SP-49 (cell line): ENCODE results near the genes TEX10 and OR13C2.

- PRO-cap, result bidirectional peak, plus-strand start at chr9:99820116, minus-strand start at chr9:99819918; unidirectional peak, plus-strand start at chr9:99820318
Measured at GRCh38 chr9:99819801-99820430, 1.8 kb upstream of the NR4A3 start.

DNA sequence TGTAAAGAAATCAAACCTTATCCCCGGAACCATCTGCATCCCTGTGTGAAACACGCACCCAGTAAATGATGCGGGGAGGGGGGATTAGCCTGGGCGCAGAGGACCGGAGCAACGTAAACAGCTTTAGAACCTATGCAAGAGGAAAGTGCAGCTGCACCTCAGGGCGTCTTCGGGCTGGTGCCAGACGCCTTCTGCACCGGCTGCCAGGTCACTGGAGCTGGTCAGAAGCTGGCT is 593 bp upstream of the NR4A3 start:
- PRO-cap, result no peak

DNA sequence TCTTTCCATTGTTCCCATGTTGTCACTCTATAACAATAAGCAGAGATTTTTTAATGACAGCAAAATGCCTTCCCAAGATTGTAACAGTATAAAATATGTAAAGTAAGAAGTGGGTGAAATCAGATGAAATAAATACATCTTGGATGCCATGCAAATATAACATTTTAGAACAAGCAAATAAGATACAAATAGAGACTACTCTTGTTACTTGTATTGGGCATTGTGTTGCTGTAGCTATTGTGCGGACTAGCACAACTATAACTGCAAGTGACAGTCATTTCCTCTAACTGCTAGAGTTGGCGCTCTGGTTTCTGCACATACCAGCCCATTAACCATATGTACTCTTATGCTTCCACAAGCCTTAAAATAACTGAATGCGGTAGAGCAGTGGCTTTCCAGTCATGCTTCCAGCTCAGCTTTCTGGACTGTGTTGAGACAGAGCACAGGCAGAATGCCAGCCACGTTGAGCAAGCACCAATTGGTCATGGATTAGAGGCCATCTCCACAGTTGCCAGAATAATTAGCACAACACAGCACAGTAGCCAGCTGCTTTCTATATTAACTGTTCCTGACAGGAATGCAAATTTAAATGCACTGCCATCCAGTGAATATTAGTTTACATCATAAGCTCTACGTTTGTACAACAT is 12.1 kb downstream of the INVS start:
- PRO-cap, result no peak

DNA sequence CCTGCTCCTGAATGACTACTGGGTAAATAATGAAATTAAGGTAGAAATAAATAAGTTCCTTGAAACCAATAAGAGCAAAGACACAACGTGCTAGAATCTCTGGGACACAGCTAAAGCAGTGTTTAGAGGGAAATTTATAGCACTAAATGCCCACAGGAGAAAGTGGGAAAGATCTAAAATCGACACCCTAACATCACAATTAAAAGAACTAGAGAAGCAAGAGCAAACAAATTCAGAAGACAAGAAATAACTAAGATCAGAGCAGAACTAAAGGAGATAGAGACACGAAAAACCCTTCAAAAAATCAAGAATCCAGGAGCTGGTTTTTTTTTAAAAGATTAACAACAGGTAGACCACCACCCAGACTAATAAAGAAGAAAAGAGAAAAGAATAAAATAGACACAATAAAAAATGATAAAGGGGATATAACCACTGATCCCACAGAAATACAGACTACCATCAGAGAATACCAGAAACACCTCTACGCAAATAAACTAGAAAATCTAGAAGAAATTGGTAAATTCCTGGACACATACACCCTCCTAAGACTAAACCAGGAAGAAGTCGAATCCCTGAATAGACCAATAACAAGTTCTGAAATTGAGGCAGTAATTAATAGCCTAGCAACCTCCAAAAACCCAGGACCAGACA is 81.1 kb downstream of the INVS start:
- PRO-cap, result no peak

GRCh38 chr9:100352743-100353225 is at the start of gene TEX10:
Gene TEX10, minus strand, starts transcription at chr9:100352942.
- PRO-cap, result bidirectional peak, plus-strand start at chr9:100353071, minus-strand start at chr9:100352893

GRCh38 chr9:100426235-100426791 is 630 bp upstream of the MSANTD3 start:
- PRO-cap, result no peak

DNA sequence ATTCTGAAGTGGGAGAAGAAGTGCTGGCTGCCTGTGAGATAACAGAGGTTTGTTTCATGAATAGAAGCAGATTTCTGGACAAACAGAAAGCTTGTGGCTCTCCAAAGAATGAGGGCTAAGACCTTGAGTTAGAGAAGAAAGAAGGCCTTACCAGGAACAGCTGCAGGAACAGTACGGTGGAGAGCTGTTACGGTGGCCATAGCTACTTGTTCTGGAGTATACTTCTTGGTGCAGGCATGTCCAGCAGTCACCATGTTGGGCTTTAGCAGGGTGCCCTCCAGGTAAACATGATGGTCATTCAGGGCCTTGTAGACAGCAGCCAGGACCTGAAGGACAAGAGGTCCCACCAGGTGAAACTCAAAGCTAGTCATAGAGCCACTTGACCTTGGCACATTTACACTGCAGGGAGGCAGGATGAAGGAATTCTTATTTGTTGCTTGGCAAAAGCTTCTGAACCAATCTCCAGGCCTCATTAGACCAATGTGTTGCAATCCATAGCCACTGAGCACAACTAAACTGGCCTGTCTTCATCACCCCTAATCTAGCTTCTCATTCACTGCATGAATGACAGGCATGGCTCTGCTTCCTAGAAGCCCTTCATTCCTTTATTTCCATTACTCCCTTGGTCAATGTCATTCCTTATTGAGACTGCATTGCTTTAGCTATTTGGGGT is 10.1 kb downstream of the ALDOB start:
- PRO-cap, result no peak

DNA sequence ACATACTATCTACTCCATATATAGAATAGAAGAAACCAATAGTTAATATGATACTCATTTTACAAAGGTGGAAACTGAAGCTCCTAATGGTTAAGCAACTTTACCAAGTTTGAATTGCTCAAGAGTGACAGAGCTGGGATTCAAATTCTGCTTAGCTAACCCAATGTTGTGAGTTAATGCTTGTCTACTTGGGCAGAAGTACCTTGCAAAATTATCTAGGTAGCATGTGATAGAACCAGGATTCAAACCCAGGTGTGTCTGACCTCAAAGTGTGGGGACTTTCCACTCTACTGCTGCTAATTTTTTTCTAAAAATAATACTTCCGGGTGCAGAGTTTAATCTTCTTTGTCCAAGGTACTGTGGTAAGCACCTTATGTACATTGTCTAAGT is 7.7 kb downstream of the ALDOB start:
- PRO-cap, result no peak

- PRO-cap, result no peak
Measured at GRCh38 chr9:101443936-101444310, 8.3 kb upstream of the ALDOB start.

DNA sequence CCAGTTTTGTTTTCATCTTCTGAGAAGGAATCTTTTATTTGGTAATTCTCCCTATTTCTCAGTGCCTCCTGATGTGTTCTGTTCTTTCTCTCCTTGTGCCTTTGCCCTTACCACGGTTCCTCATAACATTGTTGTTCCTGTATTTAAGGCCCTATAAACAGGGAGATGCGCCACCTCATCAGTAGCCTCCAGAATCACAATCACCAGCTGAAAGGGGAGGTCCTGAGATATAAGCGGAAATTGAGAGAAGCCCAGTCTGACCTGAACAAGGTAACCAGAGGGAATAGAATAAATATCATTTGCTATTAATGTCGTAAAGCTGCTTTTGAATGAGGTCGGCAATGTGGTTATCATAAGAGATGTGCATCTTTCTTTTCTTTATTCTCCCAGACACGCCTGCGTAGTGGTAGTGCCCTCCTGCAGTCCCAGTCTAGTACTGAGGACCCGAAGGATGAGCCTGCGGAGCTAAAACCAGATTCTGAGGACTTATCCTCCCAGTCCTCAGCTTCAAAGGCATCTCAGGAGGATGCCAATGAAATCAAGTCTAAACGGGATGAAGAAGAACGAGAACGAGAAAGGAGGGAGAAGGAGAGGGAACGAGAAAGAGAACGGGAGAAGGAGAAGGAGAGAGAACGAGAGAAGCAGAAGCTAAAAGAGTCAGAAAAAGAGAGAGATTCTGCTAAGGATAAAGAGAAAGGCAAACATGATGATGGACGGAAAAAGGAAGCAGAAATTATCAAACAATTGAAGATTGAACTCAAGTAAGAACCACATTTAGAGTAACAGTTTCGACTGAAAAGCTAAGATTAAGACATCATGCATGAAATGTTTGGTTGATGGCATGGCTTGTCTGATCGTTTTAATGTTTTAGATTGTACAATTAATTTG is 18.6 kb downstream of the RNF20 start:
- PRO-cap, result no peak

DNA sequence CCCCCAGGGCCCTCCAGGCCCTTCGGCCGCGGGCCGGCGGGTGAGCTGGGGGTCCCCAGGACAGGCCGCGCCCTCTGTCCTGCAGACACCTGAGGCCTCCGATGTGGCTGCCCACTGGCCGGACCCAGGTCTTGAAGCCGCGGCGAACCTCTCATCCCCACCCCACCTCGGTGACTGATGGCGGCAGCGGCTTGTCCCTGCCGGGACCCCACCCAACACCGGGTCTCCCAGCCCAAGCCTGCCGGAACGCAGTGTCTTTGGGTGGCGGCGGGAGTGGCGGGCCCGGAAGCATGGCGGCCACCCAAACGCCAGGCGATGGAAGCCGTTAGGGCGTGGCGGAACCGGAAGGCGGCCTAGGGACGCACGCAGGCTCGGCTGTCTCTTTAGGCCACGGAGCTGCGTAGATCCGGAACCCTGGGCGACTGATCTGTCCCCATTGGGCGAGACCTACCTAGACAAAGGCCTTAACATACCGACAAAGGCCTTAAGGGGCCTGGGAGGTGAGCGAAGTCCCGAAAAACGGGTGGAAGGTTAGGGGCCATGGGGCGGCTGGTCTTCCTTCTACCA is 94.7 kb upstream of the SMC2 start:
- PRO-cap, result no peak

DNA sequence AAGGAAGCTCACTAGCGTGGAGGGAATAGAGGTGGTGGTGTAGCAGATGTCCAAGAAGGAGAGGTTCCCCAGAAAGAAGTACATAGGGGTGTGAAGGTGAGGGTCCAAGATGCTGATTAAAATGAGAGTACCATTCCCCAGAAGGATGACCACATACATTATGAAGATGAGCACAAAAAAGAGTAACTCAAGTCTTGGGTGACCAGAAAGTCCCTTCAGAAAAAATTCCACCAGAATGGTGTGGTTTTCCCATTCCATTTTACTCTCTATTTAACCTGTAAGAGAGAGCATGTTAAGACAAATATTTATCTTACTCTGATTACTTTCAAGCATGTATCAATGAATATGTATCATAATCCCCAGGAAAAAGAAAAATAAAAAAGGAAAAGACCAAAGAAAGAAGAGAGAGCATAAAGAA is at the start of gene OR13C2:
Gene OR13C2 (minus strand): TSS at position 258 of the 418 bp plus-strand sequence.
- PRO-cap, result no peak

GRCh38 chr9:104868329-104868666 is 59.7 kb downstream of the ABCA1 start:
- PRO-cap, result no peak

GRCh38 chr9:104905848-104906367 is 22.0 kb downstream of the ABCA1 start:
- PRO-cap, result no peak

- PRO-cap, result no peak
Measured at GRCh38 chr9:104918496-104919479, 9.2 kb downstream of the ABCA1 start.

DNA sequence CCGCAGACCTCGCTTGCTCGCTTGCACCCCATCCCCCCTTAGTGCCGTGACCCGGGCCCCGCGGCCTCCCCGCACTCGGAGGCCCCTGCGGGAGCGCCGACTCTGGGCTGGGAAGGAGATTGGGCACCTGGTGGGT is 907 bp downstream of the SLC44A1 start:
- PRO-cap, result no peak

GRCh38 chr9:105252413-105252958 is 8.0 kb downstream of the SLC44A1 start:
- PRO-cap, result no peak

- PRO-cap, result no peak
Measured at GRCh38 chr9:105782407-105783155, 88.2 kb downstream of the TMEM38B start.

GRCh38 chr9:106859716-106860612 is 3.0 kb upstream of the ZNF462 start:
- PRO-cap, result no peak

DNA sequence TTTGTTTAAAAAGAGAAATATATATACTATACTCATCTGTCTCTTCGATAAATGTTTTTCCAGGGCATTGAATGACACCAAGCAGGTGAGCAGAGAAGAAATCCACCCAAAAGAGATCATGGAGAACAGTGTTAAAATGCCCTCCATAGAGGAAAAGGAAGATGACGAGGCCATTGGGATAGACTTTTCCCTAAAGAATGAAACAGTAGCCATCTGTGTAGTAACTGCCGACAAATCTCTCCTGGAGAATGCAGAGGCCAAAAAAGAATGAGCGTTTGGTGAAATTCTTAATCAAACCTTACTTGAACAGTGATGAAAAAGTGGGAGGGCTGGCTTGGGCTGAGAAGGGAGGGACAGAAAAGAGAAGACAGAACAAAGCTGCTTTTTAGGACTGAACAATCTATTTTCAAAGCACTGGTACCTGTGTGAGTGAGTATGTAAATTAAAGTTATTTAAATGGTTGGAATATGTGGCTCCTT is 147.8 kb downstream of the ZNF462 start:
- PRO-cap, result no peak